Daoy (cell line): ENCODE data around the genes TAAR6 and TAAR5.

DNA sequence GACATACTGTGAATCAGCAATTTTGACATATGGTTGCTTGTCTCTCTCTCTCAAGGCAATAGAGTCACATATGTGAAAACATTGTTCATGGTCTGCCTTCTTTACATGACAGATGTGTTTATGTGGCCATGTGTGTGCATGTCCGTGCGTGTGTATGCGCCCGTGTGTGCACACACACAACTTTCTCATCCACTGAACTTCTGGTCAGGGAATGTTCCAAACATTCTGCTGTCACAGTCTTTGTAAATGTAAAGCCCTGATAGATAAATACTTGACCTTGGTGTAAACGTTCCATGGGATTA, 647 bp downstream of the SMLR1 start:
- RAMPAGE, long total RNA: no peak

DNA sequence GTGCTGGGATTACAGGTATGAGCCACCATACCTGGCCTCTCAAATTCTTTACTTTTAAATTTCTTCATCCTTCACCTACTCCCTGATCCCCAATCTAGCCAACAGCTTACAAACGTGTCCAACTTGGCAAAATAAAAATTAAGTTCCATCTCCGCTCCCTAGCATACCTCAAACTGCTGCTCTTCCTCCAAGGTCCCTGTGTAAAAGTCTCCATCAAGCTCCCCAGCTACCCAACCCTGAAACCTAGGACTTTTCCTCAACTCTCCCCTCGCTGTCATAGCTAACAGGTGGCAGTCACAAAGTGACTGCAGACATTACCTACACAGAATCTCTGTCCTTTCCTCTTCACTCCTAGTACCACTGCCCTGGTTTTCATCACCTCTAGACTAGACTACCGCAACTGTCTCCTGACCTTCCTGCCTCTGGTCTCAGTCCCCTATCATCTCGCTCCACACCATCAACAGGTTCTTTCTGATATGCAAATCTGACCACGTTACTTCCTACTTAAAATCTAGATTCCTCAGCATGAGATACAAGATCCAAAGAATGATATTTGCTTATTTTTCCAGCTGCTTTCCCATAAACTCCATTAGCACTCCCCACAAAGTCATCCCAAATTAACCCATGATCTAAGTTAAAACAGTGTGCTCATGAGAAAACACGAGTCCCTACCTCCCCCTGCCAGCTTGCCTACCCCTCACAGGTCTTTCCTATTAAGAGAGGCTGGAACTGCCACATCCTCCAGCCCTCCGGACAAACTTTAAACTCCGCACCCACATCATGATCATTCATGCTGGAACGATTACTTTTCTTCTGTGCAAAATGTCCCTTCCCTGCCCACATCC, 93.8 kb downstream of the SMLR1 start:
- RAMPAGE, long total RNA: no peak

DNA sequence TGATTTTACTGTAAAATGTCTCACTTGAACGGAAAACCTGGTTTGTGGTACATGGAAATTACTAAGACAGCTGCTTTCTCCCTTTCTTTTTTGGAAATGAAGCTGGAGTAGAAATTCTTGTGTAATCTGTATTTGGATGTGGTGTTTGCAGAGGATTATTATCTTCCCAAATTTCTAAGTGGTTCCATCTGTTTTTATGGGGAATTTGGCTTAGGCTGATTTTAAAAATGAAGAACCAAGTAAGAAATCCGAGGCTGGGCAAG, 20.3 kb downstream of the EPB41L2 start:
- RAMPAGE, long total RNA: no peak

- RAMPAGE, long total RNA: no peak
Measured at GRCh38 chr6:131510041-131510685, 62.9 kb upstream of the ARG1 start.

GRCh38 chr6:132274883-132275444, 126.3 kb downstream of the MOXD1 start:
- RAMPAGE, long total RNA: no peak

GRCh38 chr6:132354411-132355319, 46.6 kb downstream of the MOXD1 start:
- RAMPAGE, long total RNA: no peak

DNA sequence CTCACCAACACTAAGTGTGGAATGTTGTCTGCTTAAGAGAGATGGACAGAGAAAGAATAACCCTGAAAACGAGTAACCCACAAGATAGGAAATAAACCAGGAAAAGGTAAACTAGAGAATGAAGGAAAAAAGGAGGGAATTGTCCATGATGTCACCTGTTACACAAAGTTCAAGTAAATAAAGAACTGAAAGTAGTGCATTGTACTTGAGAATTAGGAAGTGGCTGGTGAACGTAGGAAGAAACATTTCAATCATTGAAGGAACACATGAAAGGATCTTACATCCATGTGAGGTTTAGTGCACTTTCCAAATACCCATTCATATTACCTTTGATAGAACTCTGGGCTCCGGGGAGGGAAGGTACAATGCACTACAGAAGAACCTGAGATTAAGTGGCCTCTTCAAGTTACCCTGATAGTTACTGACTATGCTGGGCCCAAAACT, 956 bp upstream of the STX7 start:
- RAMPAGE, long total RNA: no peak

GRCh38 chr6:132570290-132570543, at the start of gene TAAR6:
TAAR6 (plus strand) TSS chr6:132570322.
- RAMPAGE, long total RNA: no peak

DNA sequence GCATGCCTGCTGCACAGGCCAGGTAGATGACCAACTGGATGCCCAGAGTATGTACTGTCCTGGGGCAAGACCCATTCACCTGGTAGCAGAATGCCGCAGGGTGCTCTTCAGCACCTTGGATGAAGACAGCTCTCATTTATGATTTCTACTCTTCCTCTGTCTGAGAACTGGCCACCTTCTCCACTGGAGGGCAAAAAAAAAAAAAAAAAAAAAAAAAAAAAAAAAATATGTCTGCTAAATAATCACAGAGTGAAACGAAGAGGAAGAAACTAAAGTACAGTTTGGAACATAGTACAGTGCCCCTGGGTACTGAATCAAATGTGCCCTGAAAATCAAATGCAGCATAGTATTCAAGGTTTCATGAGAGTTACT, at the start of gene TAAR5:
Gene TAAR5, minus strand, starts transcription at position 191 of the 372 bp plus-strand sequence.
- RAMPAGE, long total RNA: no peak

DNA sequence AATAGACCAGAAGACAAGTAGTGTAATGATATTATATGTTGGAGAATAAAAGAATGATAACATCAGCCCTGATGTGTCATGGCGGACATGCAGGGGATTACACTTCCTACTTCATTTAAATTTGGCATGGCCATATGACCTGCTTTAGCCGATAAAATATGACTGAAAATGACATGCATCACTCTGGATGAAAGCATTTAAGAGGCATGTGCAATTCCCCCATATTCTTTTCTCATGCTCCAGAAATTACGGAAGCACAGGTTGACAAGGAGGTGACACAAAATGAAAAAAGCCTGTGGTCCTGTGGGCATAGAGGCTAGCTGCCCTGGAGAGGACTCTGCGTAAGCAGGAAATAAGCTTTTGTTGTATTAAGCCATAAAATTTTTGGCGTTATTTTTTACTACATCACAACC, 13.5 kb upstream of the TAAR1 start:
- RAMPAGE, long total RNA: no peak

DNA sequence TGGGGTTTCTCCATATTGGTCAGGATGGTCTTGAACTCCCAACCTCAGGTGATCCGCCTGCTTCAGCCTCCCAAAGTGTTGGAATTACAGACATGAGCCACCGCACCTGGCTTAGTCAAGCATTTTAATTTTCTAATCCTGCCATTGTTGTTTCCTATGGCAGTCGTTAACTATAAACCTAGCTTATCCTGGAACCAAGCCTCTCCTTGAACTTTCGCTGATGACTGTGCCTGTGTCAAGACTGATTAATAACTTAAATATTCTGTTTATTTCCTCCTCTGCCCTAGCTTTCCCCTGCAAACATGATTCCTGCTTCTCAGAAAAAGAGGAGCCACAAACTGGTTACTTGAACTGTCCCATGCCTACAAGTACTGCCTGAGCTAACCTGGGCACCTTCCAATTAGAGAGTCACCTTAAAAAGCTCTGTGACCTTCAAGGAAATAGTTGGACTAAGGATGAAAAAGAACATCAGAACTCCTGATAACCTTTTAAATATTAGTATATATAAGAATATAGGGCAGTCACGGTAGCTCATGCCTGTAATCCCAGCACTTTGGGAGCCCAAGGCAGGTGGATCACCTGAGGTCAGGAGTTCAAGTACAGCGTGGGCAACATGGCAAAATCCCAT, 1.4 kb downstream of the VNN1 start:
- RAMPAGE, long total RNA: no peak

- RAMPAGE, long total RNA: no peak
Measured at GRCh38 chr6:132734279-132735265, 20.7 kb upstream of the VNN1 start.

GRCh38 chr6:133165502-133165734, 75.7 kb upstream of the EYA4 start:
- RAMPAGE, long total RNA: no peak

DNA sequence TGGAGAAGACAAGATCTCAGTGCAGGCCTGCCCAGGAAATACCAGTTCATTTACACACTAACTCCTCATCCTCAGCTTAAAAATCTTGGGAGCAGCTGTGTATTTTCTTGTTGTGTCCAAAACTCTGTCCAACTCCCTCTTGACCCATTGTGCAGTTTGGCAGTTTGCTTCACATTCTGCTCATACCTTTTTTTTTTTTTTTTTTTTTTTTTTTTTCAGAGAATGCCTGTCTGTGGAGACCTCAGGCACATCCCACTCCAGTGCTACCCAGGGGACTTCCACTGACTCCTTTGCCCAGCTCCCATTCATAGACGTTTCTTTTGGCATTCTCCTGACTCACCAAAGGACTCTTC, 265.9 kb upstream of the TCF21 start:
- RAMPAGE, long total RNA: no peak

GRCh38 chr6:134049105-134049624, 3.3 kb downstream of the SLC2A12 start:
- RAMPAGE, long total RNA: no peak

DNA sequence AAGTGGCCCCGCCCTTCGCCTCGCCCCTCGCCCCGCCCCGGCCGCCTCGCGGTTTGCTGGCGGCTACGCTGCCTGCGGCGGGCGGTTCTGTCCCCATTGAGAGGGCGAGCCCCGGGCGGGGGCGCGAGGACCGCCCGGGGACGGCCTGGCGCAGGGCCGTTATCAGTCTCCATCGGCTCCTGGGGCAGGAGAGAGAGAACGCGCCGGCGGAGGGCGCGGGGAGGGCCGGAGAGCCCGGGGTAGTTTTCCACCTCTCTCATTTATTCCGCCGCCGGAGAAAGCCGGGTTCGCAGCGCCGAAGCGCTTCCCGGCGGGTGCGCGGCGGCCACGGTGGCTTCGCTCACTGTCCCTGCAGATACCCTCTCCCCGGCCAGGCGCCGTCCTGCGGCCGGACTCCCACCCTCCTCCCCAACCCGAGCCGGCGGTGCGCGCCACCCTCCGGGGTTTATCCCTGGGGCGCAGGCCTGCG, 122.5 kb upstream of the SLC2A12 start:
- RAMPAGE, long total RNA: no peak

DNA sequence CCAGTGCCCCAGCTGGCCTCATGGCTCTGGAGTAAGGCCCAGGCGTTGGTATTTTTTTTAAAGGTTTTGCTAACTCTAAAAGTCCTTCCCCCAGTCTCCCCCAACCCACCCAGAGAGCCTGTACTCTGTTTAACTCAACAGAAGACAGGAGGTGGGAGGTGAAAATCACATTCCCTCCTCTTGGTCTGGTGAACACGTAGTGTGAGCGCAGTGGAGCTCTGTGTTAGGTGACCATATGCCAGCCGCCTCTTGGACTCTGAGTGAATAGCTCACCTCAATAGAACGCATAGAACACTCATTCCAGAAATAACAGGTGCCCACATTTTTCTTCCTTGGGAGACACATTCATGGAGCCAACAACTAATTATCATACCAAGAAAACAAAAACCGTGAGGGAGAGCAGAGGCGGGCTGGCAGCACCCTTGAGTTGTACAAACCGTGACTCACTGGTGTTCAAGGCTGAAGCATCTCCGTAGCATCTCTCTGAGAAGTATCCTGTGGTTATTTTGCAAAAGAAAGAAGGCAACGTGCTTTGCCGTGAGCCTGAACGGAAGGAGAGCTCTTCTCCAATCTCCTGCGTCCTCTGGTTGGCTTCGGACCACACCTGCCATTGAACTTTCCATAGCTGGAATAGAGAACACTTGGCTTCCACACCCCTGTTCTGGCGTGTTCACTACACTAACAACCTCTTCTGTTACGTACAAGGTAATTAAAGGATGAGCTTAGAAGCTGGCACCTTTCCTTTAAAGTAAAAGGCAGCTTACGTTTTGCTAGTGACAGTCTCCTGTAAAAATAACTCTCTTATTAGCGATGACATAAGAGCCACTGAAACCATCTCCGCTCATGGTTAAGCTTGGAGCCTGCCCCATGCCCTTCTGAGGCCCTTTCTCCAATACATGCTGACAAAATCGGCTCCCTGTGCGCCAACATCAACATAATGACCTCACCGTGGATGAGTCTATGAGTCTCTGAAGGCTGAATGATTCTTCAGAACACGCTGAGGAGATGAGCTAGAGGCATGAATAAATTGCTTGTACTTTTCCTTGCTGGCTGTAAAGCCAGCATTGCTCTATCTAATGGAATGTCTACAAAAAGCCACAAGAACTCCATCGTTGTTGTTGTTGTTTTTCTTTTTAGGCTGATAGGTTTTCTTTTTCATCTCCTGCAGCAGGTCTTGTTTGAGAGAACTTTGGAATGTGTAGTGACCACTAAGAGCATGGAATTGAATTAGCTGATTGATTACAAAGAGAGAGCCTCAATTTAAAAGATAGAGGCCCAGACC, 30.3 kb upstream of the SGK1 start:
- RAMPAGE, long total RNA: no peak

GRCh38 chr6:134399718-134399955, 81.7 kb upstream of the SGK1 start:
- RAMPAGE, long total RNA: no peak

GRCh38 chr6:134523931-134524417, 206.1 kb upstream of the SGK1 start:
- RAMPAGE, long total RNA: no peak

- RAMPAGE, long total RNA: no peak
Measured at GRCh38 chr6:134644174-134644531, 305.7 kb downstream of the ALDH8A1 start.